Tongue (tissue), 2 donors: ENCODE measurements around the genes KCNAB1, CCNL1 and IFT80.

DNA sequence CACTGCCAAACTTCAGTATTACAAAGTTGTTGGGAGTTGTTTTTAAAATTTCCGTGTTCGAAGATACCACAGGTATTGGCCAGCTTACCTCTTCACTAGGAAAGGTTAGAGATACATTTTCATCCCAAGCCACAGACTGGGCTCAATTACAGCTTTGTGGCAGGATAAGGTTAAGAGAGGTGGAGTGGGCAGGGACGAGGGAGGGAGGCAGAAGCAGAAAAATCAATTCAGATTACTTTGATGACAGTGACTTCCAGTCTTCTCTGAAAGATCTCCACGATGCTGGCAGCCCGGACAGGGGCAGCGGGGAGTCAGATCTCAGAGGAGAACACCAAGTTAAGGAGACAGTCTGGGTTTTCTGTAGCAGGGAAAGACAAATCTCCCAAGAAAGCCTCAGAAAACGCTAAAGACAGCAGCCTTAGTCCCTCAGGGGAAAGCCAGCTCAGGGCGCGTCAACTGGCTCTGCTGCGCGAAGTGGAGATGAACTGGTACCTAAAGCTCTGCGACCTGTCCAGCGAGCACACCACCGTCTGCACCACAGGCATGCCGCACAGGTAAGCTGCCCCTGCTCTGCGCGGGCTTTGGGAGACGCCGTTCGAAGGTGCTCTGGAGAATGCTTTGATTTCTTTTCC lies at the start of gene KCNAB1:
Gene KCNAB1, plus strand, starts transcription at position 246 of the 632 bp plus-strand sequence.
- RAMPAGE, long total RNA = no peak

DNA sequence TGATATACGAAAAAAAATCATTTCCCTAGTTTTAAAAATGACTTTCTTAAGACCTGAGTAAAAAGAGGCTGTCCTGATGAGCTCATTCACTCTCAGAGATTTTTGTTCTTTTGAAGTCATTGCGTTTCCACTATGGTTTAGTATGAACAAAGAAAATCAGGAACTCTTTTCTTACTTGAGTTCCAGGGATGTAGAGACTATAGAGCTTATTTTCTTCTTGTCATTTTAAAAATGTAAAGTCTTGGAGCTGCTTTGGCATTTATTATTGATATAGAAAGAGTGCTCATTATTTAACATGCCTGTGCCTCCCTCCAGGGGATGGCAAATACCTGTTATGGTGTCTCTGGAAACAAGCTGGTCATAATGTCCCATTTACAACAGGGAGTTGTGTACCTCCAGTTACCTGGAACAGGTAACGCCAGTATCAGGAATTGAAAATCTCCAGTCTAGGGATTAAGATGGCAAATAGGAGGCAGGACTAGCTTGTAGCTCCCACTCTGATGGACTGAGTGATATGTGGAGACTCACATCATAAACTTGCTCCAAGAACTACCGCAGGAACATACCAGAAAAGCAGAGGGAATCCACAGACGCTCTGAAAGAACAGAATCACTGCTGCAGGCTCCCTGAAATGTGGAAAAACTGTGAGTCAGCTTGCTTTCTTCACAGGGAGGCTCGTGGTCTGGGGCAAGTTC lies 97.2 kb downstream of the KCNAB1 start:
- RAMPAGE, long total RNA = no peak

DNA sequence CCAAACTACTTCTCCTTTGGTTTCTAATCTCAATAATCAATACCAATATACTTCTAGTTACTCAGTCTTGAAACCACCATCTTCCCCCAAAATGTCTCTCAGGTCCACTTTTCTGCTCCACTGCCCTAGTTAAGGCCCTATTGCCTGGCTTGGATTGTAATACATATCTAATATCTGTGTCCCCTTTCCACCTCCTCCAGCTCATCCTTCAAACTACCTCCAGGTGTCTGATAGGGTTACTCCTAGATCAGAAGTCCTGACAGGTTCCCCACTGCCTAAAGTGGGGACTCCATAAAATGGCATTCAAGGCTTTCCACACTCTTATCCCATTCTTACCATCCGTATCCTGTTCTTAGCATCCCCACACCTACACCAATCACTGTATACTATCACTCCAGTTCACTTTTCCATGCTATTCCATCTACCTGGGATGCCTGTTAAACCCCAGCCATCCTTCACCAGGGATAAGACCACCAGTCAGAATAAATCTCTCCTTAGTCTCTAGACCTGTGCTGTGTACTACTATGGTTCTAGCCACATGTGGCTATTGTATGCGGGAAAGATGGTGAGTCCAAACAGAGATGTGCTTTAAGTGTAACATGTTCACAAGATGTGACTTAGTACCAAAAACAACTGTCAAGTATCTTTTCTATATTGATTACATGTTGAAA lies 19.2 kb downstream of the SSR3 start:
- RAMPAGE, long total RNA = no peak

DNA sequence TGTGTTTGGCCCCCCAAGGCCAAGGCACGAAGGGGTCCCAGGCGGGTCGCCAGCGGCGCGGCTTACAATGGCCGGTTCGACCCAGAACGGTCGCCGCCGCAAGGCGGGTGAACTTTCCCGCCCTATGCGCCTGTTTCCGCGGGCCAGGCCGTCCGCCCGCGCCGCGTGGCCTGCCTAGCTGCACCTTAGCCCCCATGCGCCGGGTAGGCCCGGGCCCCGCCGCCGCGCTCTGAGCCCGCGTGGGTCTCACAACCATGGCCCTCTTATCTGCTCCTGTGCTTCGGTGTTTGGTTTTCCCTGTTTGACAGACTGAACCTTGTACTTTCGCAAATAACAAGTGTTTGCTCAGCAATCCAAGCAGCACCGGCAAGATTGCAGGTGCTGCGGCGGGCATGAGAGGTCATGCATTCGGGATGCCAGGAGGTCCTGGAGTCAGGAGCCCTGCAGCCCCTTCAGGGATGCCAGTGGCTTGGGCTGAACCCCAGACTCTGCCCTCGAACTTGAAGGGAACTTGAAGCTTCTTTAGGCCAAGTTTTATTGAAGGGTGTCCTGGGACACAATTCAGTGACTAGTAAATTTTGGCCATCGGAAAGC lies 39.5 kb downstream of the CCNL1 start:
- RAMPAGE, long total RNA = no peak

DNA sequence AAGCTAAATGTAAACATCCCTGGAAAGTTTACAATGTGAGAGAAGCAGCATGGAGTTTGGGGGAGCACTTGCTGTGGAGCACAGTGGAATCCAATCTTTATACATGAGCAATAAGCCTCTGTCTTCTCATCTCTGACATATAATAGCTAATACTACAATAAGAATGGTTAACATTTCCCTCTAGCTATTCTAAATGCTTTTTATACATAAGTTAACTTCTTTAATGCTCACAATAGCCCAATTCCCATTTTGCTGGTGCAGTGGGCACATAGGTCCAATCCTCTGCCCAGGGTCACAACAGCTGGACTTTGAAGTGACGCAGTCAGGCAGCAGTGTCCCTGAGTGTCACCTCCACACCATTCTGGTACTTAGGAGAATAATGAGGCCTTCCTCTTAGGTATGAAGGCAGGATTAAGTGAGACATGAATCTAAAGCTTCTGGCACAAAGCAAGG lies 26.4 kb downstream of the CCNL1 start:
- RAMPAGE, long total RNA = no peak

DNA sequence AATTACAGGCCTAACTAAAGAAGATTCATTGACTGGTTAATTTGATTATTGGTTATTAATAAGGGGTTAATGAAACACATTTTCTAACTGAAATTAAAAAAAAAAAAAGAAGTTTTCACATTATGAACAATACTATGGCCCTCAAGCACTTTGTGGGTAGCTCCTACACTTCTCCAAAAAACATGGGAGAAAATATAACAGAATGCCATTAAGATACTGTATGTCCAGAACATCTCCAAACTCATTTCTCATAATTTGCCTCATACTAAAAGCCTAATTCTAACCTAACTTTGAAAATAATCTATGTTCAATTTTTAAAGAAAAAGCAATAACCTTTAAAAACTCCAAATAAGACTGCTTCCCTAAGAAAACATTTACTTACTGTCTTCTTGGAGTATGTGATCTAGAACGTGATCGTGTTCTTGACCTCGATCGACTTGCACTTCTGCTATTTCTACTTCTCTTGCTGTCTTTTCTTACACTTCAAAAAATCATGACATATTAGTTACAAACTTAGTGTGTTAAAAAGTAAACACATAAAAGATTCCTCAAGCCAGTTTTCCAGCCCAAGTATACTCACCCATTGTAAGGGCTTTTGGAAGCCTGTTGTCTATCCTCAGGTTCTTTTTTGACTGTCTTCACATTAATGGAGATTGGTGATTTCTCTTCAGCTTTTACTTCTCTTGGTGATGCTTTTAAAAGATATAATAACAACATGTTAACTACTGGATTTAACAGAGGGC lies 10.9 kb downstream of the CCNL1 start:
- RAMPAGE, long total RNA = no peak

DNA sequence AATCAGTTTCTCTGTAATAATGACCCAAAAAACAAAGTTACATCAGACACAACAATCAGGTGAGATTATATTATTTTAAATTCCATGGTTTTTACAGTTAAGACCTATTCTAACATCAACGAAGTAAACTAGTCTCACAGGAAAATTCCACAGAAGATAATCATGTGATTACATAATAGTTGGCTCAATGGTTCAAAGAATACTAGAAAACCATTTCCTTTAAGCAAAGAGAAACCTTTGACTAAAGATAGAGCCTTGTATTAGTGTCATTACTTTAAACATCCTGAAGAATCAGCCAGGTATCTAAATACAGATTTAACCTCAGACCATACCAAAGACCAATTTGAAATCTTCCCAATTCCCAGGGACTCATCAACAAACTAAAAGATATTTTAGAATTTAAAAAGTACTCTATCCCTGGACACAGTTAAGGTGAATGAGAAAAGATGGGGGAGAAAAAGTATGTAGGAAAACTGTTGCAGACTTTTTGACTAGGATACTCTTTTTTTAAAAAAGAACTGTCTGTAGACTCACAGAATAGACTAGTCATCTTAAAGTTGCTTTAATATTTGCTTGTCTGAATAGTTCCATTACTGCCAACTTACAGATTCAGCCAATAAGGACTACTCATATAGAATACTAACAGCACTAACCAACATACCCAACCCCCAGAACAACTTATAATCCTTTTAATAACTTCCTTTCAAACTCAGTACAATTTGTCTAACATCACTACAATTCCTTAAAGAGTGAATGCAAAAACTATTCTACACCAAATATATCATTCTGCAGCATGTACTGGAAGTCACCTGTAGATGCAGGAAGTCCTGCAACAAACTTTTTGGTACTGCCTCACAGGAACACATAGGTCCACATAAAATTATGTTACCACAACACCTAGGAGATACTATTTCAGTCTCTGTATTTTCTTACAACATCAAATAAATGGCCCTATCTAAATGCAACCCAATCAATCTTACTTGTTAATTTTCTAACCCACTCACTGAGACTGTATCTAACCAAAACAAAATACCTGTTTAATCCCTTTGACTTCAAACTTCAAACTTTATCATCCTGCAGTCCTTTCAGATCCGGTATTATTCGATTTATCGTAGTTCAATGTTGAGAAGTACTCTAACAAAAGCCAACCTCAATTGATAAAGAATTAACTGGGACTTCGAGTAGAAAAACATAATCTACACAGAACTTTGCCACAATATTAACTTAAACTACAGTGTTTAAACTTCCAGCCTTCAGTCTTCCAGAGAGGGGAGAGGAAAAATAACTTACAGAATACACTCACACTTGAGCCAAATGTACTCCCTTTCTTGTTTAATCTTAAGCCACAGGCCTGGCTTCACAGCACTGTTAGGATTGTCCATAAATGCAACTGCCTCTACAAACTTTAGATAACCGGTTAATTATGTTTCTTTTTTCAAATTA lies 2.2 kb downstream of the CCNL1 start:
- RAMPAGE, long total RNA = no peak

DNA sequence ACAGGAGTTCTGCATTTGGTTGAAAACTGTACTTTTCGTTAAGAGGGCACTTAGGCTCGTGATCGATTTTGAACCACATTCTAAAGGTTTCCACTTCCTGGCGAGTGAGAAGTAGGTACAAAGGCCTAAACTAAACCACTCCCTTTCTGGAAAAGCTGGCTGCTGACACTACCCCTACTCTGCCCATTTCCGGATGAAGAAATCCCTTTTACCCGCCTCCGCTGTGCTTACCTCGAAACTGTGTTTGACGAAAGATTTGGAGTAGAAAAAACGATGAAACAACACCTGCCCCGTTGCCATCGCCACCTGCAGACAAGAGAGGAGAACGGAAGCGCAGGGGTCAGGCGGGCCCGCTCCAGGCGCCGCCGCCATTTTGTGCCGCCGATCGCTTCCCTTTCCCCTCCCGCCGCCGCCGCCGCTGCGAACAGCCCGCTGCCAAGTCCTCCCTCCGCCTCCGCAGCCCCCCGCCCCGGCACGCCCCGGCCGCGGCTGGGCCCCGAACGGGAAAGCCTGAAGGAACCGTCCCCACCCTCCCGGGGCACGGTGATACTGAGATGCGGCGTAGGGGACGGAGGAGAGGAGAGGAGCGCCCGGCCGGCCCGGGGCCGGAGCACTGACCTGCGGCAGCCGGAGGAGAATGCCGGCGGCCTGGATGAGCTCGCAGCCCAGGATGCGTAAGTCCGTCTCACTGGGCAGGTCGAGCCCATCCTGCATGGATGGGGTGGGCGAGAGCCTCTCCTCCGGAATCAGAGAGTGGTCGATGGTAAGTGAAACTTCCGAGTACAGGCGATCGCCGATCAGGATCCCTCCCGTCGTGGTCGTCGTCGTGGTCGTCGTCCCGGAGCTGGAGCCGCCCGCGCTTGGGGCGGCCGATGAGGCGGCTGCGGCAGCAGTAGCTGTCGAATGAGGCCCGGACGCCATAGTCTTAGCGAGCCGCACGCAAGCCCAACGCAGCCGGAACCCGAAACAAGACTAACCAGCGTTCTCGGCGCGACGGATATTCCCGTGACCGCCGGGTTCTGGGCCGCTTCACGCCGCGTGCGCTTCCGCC lies at the start of gene CCNL1:
Gene CCNL1, minus strand, starts transcription at position 974 of the 1,051 bp plus-strand sequence.
- RAMPAGE, long total RNA = start-site peak on the minus strand centred at position 976 of the sequence, 78 bp wide, 593 and 243 reads in 2 replicates

- RAMPAGE, long total RNA = no peak
Observed at GRCh38 chr3:157437175-157438037, 756 bp downstream of the PTX3 start.

GRCh38 chr3:158633124-158633412 lies 11.3 kb upstream of the GFM1 start:
- RAMPAGE, long total RNA = no peak

GRCh38 chr3:158634751-158635110 lies 9.6 kb upstream of the GFM1 start:
- RAMPAGE, long total RNA = no peak

DNA sequence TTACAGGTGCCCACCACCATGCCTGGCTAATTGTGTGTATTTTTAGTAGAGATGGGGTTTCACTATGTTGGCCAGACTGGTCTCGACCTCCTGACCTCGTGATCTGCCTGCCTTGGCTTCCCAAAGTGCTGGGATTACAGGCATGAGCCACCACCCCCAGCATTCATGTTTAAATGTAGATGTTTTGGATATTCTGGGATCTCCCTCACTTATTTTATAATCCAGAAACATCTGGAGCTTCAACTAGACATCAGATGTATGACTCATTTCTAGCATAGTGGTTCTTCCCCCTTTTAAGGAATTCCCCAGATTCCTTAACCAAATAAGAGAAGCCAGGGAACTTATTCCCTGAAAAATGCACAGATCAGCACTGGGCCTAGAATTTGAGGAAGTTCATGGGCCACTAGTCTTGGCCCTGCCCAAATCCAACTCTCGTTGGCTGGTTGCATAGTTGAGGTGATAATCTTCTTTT lies 20.5 kb downstream of the RARRES1 start:
- RAMPAGE, long total RNA = no peak

DNA sequence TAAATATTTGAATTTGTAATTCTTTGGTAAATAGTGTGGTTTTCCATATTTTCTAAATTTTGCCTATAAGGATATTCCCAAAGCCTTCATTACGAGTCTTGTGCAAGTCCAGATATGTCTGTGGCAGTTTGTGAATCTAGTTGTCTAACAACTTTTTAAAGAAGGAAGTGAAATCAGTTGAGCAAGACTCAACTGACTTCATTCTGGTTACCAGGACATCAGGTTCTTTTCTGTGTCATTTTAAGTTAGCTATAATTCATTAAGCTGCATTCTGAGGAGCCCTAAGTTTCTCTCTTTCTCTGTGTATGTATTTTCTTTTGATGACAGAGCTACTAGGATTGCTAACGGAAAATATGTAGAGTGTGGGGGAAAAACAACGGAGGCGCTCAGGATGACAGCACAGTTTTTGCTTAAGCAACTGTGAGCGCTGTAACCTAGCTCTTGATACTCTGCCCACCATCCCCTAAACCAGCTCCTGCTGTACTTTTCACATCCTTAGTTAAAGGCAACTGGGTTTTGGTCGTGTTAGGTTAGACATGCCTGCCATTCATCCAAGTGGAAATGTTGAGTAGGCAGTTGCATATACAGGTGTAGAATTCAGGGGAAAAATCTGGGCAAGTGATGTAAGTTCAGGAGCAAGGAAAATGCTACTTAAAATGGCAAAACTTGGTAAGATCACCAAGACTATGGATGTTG lies 9.1 kb downstream of the MFSD1 start:
- RAMPAGE, long total RNA = no peak

GRCh38 chr3:158817889-158818443 lies 16.1 kb downstream of the MFSD1 start:
- RAMPAGE, long total RNA = no peak

DNA sequence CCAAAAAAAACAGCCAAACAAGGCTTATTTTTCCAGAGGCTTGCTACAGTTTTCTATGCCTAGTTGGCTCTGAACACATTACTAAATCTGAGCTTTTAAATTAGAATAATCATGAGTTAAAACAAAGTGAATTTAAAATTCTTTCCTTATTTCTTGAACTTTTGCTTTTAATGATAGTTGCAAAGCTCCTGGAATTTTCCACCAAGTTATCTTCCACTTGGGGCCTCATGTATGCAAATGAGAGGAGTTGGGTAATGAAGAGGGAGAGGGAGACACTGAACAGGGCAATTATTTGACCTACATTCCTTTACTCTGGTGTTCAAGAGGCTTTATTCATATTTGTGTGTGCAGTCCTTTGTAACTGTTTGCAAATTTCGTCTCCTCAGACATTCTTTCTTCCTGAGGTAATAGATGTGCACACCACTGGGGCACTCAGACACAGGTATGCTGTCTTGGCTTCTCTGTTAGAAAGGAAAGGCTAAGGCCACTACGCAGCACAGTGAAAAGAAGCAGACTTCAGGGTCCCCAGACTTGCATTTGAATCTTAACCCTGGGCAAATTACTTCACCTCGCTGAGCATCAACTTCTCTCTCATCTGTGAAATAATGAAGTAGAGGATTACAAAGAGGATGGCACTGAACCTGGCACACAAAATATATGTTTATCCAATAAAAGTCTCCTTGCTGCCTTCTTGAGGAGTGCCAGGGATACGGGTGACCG lies 426.3 kb upstream of the C3orf80 start:
- RAMPAGE, long total RNA = no peak

GRCh38 chr3:159855897-159856430 lies 369.3 kb upstream of the C3orf80 start:
- RAMPAGE, long total RNA = no peak

- RAMPAGE, long total RNA = no peak
Observed at GRCh38 chr3:160226386-160226976, 1.3 kb downstream of the C3orf80 start.

DNA sequence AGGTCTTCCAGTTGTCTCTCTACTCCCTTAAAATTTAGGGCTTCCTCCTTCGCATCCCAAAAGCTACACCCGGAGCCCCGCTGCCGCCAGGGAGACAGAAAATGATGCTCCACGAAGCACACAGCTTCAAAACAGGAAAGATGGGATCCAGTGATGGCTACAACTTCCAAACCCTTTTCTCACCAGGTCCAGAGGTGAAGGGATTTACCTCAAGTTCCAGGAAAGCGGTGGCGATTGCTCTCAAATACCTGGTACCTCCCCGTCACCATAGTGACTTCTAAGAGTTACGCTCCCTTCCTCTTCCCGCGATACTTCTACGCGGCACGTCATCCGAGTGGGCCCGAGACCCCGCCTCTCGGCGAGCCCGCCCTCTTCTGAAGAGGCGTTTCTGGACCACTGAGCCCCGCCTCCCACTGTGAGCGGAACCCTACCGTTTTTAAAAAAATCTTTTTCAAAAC lies at the start of gene IFT80:
Gene IFT80, minus strand, starts transcription at position 288 of the 458 bp plus-strand sequence.
- RAMPAGE, long total RNA = start-site peak on the minus strand centred at position 299 of the sequence, 76 bp wide, 90 and 36 reads in 2 replicates

DNA sequence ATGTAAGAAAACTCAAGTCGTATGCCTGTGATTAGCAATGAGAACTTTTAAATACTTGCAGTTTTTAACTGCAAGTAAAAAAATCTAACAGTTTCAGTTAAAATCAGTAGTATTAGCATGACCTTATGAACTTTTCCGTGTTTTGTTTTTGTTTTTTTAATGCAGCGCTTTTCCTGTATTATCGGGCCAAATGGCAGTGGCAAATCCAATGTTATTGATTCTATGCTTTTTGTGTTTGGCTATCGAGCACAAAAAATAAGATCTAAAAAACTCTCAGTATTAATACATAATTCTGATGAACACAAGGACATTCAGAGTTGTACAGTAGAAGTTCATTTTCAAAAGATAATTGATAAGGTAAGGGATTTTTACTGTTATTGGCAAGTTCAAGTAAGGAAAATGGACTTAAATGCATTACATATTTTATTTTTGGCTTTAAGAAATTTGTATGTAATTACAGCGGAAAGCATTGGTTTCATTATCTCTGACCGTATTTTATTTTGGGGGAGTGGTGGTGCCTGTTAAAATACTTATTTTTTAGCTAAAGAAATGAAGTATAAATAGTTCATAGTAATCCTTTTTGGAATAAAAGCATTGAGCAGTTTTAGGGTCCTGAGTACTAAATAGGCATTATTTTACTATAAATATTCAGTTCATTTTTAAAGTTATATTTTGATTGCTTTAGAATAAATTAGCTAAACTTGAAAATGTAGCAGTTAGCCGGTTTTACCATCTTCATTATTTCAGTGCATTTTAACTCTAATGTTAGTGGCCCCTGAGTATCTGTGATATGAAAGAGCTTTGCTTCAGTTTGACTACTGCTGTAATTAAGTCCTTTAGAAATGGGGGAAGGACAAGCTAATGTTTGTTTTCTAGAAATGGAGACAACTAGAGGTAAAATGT lies 3.3 kb downstream of the SMC4 start:
- RAMPAGE, long total RNA = no peak

DNA sequence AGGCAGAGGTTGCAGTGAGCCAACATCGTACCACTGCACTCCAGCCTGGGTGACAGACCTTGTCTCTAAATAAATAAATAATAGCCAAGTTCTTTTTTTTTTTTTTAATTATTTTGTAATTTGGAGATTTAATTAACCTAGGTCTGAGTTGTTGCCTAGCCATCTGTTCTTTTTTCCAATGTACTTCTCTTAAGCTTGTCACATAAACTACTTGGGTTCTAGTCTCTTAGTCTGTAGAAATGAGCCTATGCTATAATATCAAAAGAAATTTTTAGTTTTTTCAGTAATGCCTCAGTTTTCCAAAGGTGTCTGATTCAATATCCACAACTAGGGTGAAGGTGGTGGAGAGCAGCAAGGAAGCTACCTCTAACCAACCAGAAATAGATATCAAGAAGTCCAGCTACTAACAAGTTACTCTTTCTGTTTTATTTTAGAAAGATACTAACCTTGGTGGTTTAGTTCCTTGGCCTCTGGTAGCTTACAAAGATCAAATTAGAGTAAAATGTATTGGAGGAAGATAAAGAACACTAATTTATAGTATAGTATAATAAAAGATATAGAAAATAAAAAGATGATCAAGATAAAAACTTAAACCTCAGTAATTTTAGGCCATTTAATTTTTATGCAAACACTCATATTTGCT lies 8.2 kb downstream of the SMC4 start:
- RAMPAGE, long total RNA = no peak